ENCODE measurements around the genes CRISP2 and PKHD1.

GRCh38 chr6:47554460-47554996 is 76.9 kb downstream of the CD2AP start:
- PRO-cap, result no peak
- RAMPAGE, long total RNA, 5 experiments, result no peak in any of the 5 experiments
- RRBS, result no CpG with 5 or more reads among the region's 2 CpGs

GRCh38 chr6:47596864-47597261 is 101.5 kb upstream of the ADGRF4 start:
- PRO-cap, result no peak
- RAMPAGE, long total RNA, 5 experiments, result start-site peak on the plus strand in 2 of 5 experiments, at chr6:47597113-47597236 at its widest, 9 to 12 reads per replicate
- RRBS, result no CpG with 5 or more reads among the region's 1 CpG

GRCh38 chr6:47597532-47597922 is 100.9 kb upstream of the ADGRF4 start:
- PRO-cap, result no peak
- RAMPAGE, long total RNA, 5 experiments, result no peak in any of the 5 experiments
- RRBS, result no CpG with 5 or more reads among the region's 2 CpGs

GRCh38 chr6:48389388-48389955 is 278.5 kb upstream of the PTCHD4 start:
- PRO-cap, result no peak
- RAMPAGE, long total RNA, 5 experiments, result no peak in any of the 5 experiments
- RRBS, result no CpG with 5 or more reads among the region's 4 CpGs

- PRO-cap, result no peak
- RAMPAGE, long total RNA, 5 experiments, result no peak in any of the 5 experiments
- RRBS, result no CpG with 5 or more reads among the region's 1 CpG
Measured at GRCh38 chr6:49295701-49296029, 167.4 kb downstream of the MMUT start.

GRCh38 chr6:49593356-49593819 is 42.9 kb downstream of the C6orf141 start:
- PRO-cap, result no peak
- RAMPAGE, long total RNA, 5 experiments, result no peak in any of the 5 experiments
- RRBS, result no CpG with 5 or more reads among the region's 3 CpGs

GRCh38 chr6:49713336-49713935 is at the start of gene CRISP2:
Gene CRISP2 (minus strand): TSS chr6:49713543.
- PRO-cap, result no peak
- RAMPAGE, long total RNA, 5 experiments, result no peak in any of the 5 experiments
- RRBS, result 68% methylated on average over 4 of the region's 32 CpGs

- PRO-cap, result no peak
- RAMPAGE, long total RNA, 5 experiments, result no peak in any of the 5 experiments
- RRBS, result 20% methylated on average over 7 of the region's 71 CpGs
Measured at GRCh38 chr6:50819312-50820226, 898 bp downstream of the TFAP2B start.

DNA sequence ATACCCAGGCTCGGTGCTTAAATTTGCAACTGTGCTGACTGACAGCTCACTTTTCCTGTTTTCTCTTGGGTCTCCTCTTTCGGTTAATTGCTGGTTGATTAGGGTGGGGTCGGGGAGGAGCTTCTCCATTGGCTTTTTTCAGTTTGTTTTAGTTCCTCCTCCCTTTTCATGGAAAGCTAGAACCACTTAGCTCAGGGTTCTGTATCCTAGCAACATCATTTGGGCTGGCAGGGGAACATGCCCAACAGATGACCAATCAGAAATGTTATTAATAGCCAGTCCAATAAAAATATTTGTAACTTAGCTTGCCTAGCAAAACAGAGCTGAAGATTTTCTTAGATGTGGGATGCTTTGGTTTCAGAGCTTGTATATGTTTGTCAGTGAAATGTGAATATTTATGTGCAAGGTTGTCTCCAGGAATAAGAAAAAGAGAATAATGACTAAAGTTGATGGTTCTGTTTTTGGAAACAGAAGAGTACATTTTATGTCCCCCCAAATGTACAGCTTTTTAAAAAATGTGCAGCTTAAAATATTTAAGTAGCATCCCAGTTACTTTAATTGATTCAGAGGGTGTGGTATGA is 11.4 kb downstream of the TFAP2B start:
- PRO-cap, result no peak
- RAMPAGE, long total RNA, 5 experiments, result no peak in any of the 5 experiments
- RRBS, result no CpG with 5 or more reads among the region's 3 CpGs

DNA sequence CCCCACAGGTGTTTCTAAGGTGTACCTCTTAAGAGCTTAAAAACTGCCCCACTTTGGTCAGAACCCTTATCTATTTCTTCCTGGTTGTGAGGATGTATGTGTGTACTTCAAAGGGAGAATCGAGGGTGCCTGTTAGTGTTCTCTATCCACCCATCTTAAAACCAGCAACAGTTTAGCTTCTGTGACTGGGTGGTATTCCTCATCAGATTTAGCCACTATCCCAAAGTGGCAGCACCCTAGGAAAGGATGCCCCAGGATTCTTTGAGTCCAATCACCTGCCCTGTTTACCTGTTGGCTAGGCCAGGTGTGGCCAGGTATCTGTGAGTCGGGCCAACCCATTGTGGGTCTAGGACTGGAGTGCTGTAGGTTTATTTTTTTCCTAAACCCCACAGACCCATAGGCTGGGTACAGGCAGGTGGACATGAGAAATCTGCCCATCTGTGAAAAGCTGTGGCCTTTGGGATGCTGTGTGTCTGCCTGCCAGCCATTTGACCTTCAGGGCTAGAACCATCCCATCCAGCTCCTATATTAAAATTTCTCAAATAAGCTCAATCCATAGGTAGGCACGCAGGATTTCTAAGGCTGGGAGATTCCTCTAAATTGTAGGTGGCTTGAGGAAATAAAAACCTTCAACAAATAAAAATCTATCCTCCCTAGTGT is 23.2 kb downstream of the TFAP2B start:
- PRO-cap, result no peak
- RAMPAGE, long total RNA, 5 experiments, result no peak in any of the 5 experiments
- RRBS, result no CpG with 5 or more reads among the region's 3 CpGs

- PRO-cap, result unidirectional peak, minus-strand start at chr6:52087574
- RAMPAGE, long total RNA, 5 experiments, result start-site peak on the minus strand in 2 of 5 experiments, at chr6:52087510-52087625 at its widest, 58 to 68 reads per replicate
- RRBS, result no CpG with 5 or more reads among the region's 6 CpGs
Measured at GRCh38 chr6:52087276-52087737, at the start of gene PKHD1. Gene PKHD1 (minus strand): TSS chr6:52087613.

GRCh38 chr6:52263883-52264686 is 19.8 kb upstream of the IL17F start:
- PRO-cap, result no peak
- RAMPAGE, long total RNA, 5 experiments, result start-site peak on the minus strand in 2 of 5 experiments, at chr6:52264380-52264716 at its widest, 14 reads per replicate
- RRBS, result no CpG with 5 or more reads among the region's 10 CpGs

GRCh38 chr6:52285214-52285564 is 647 bp upstream of the MCM3 start:
- PRO-cap, result no peak
- RAMPAGE, long total RNA, 5 experiments, result no peak in any of the 5 experiments
- RRBS, result no CpG with 5 or more reads among the region's 7 CpGs

GRCh38 chr6:52305369-52305728 is 20.8 kb upstream of the MCM3 start:
- PRO-cap, result no peak
- RAMPAGE, long total RNA, 5 experiments, result no peak in any of the 5 experiments
- RRBS, result no CpG with 5 or more reads among the region's 5 CpGs

DNA sequence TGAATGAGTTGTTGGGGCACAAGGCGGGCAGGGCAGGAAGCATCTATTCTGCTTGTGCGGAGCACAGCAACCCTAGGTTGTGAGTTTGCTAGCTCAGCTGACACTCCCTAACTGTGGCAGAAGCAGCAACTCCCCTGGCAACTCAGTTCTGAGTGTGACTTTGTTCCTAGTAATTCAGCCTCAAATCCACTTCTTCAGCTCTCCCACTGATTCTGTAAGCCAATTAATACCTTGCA is 30.1 kb upstream of the PAQR8 start:
- PRO-cap, result unidirectional peak, minus-strand start at position 113 of the sequence
- RAMPAGE, long total RNA, 5 experiments, result no peak in any of the 5 experiments
- RRBS, result no CpG with 5 or more reads among the region's 2 CpGs

DNA sequence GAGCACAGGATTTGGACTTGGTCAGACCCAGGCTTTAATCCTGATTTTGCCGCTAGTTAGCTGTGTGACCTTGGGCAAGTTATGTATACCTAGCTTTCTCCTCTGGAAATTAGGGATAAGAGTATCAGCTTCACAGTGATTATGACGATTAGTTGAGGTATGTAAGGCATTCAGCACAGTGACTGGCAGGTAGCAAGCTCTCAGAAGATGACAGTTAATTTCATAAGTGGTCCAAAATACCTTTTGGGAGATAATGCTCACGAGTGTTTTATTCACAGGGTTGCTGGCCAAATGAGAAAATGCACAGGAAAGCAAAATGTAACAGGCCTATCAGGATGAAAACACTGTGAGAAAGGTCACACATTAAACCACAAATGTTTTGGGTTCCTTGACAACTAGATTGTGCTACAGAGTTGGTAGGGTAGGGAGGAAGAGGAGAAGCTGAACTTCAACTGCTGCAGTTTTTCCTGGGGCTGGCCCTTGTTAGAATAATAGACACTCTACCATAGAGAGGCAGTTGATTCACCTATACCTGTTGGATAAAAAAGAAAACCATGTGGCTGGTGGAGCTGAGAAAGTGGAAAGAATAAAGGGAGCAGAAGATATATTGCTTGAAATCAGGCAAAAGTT is 28.2 kb upstream of the PAQR8 start:
- PRO-cap, result no peak
- RAMPAGE, long total RNA, 5 experiments, result no peak in any of the 5 experiments
- RRBS, result no CpG with 5 or more reads among the region's 3 CpGs

GRCh38 chr6:52370183-52370686 is 8.3 kb downstream of the PAQR8 start:
- PRO-cap, result no peak
- RAMPAGE, long total RNA, 5 experiments, result start-site peak on the plus strand in 1 of 5 experiments, at chr6:52370450-52370582 at its widest, 17 reads per replicate
- RRBS, result no CpG with 5 or more reads among the region's 5 CpGs

DNA sequence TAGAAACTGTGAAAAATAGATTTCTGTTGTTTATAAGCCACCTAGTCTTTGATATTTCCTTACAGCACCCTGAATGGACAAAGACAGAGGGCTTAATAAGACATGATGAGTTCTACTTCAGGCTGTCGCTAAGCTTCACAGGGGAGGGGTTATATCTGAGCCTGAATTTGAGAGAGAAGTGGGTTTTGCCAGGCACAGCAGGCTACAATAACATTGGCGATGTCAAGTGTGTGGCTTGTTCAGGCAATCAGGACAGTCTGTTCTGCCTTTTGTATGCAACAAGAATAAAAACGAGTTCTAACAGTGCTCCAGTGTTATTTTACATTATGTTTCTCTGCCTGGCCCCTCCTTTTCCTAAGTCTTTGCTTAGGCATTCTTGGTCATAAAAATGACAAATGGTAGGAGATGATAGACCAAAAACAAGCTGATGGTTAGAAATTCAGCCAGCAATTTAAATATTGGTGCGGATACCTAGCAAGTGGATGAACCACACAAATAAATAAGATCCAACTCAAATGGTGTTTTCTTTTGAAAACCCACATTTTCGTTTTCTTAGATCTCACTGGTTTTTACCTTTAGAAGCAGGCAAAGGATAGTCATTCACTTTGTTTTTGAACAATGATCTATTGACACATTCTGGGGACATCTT is 26.9 kb downstream of the PAQR8 start:
- PRO-cap, result no peak
- RAMPAGE, long total RNA, 5 experiments, result no peak in any of the 5 experiments
- RRBS, result no CpG with 5 or more reads among the region's 5 CpGs

- PRO-cap, result no peak
- RAMPAGE, long total RNA, 5 experiments, result no peak in any of the 5 experiments
- RRBS, result no CpG with 5 or more reads among the region's 8 CpGs
Measured at GRCh38 chr6:52543419-52544175, 33.3 kb downstream of the TRAM2 start.

DNA sequence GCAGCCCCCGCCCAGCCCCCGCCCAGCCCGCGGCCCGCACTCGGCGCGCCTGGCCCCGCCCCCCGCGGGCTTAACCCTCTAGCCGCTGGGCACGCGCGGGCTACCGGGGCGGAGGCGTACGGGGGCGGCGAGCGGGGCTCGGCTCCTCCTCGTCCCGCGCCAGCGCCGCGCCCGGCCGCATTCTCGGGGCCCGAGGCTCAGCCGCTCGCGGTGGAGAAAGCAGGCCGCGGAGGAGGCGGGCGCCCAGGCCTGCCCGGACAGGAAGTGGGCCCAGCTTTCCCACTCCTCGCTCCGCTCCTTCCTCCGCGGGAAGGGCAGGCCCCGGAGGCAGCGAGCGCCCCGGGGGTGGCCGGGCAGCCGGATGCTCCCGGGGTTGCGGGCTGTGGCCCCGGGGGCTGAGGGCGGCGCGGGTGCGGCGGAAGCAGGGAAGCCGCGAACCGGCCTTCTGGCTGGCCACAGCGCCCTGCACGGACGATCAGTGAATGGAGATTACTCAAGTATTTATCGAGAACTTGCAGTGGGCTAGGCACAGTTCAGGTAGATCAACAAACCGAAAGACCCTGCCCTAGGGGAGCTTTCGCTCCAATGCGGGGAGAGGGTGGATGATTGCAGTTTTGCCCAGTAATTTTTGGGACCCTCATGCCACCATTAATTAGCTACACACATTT is 389 bp upstream of the TRAM2 start:
- PRO-cap, result bidirectional peak, plus-strand start at position 222 of the sequence, minus-strand start outside the sequence
- RAMPAGE, long total RNA, 5 experiments, result start-site peak on the plus strand in 2 of 5 experiments, centred at positions 344 to 347 of the sequence, 5 to 8 reads per replicate
- RRBS, result 2% methylated on average over 46 of the region's 69 CpGs

Data from stomach (tissue), 7 donors.